Right atrium auricular region (tissue), 2 donors: Measurements from ENCODE around the gene LRRC38.

- PRO-cap: no peak
- RAMPAGE, long total RNA, 2 experiments: no peak in any of the 2 experiments
These were observed 151.6 kb downstream of the VPS13D start for GRCh38 chr1:12381362-12381913.

DNA sequence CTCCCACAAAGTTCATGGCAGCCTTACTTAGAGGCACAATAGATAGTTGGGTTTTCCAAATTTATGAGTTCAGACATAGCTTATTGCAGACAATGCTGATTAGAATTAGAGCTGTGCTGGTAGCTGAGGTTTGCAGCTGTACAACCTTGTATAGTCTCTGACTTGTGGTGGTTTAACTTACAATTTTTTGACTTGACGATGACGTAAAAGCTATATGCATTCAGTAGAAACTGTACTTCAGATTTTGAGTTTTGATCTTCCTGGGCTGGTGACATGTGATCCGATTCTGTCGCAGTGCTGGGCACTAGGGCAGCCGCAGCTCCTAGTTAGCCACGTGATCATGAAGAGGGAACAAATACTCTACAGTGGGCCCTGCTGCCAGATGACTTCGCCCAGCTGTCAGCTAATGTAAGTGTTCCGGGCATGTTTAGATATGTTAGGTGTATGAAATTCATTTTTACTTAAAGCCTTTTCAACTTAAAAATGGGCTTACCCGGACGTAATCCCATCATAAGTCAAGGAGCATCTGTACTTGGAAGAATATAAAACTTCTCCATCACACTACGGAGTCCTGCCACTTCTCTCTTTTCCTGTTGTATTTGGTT, 167.6 kb downstream of the DHRS3 start:
- PRO-cap: no peak
- RAMPAGE, long total RNA, 2 experiments: no peak in any of the 2 experiments

DNA sequence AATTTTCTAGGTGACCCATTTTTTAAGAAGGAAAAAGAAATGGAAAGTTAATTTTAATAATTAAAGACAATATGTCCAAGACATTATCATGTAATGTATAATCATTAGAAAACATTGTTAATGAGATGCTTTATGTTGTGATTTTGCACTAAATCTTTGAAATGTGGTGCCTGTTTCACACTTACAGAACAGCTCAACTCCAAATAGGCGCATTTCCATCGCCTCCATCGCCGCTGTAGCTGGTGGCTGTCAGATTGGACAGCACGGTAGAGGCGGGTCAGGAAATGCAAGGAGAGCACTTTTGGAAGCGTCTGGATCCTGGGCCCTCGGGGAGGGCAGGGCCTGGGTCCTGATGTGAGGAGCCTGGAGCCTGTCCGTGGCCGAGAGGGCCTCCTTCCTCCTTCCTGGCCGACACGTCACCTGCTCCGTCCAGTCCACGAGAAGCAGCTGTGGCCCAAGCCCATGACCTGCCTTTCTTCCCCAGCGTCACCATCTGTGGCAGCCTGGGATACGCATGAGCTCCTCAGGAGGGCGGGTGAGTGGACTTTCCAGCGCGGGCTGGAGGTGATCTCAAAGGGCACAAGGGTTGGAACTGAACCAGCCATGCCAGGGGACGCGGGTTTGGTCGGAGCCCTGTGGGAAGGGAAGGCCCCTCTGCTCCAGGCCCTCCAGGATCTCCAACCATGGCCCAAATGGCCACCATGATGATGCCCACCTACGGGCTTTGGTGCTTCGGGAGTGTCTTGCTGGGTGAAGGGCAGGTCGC, 90.6 kb downstream of the DHRS3 start:
- PRO-cap: no peak
- RAMPAGE, long total RNA, 2 experiments: no peak in any of the 2 experiments

DNA sequence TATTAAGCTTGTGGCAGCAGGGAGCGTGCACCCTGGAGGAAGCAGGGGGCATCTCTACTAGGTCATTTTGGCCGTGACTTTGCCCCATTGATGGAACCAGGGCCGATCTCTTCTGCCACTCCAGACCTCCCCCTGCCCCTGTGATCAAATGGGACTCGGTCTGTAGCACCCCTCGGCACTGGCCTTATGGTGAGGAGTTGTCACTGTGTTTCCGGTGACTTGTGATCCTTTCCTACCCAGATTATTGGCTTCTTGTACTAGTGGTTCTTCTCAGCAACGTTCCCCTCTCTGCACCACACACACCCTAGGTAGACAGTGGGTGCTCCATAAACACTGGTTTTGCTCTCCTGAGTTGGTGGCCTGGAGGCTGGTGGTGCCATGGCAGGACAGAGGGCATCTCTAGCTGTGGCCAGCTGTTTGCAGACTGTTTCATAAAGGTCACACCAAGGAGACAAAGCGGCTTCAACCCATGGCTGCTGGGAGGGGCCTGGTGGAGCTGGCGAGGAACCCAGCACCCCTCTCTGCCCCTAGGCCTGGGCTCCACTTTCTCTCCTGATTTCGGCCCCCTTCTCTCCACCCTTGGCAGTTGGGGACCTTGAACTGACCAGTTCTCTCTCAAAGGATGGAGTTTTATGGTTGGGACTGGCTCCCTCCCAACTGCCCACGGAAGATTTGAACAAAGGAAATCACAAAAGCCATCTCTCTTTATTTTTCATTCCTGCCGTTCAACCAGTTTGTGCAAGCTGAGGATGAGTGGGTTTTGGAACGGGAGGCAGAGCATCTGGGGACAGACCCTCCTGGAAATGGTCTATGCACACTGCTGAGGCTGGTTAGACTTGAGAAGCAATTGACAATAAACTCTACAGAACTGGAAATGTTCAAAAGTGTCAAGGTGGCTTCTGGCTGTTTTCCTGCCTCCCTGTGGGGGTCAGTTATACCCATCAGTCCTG, 50.5 kb downstream of the DHRS3 start:
- PRO-cap: no peak
- RAMPAGE, long total RNA, 2 experiments: no peak in any of the 2 experiments

DNA sequence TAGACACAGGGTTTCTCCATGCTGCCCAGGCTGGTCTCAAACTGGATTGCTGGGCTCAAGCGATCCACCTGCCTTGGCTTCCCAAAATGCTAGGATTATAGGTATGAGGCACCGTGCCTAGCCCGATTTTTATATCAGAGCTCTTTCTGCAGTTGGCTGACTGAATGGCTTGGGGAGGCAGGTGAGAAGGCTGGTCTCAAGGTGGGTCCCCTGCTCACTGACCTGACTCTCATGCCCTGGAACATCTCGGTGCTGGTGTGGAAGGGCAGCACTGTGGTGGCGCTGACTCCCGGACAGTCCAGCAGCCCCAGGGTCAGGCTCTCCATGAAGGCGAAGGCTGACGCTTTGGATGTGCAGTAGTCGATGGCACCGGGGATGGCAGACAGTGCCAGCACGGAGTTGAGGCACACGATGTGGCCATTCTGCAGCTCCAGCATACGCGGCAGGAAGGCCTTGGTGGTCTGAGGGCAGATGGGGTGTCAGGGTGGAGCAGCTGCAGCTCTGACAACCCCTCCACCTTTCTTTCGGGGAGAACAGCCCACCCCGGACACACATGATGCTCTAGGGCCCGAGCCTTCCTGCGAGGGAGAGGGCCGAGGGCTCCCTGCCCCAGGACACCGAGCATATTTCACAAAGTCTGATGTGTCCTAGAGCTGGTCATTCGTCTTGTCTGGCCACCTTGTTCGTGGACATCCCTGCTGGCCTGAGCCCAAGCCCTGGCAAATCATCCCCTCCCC, 39.3 kb downstream of the DHRS3 start:
- PRO-cap: no peak
- RAMPAGE, long total RNA, 2 experiments: no peak in any of the 2 experiments

- PRO-cap: bidirectional peak, plus-strand start at chr1:12591475, minus-strand start at chr1:12591546
- RAMPAGE, long total RNA, 2 experiments: no peak in any of the 2 experiments
These were observed 26.8 kb downstream of the DHRS3 start for GRCh38 chr1:12590958-12591899.

DNA sequence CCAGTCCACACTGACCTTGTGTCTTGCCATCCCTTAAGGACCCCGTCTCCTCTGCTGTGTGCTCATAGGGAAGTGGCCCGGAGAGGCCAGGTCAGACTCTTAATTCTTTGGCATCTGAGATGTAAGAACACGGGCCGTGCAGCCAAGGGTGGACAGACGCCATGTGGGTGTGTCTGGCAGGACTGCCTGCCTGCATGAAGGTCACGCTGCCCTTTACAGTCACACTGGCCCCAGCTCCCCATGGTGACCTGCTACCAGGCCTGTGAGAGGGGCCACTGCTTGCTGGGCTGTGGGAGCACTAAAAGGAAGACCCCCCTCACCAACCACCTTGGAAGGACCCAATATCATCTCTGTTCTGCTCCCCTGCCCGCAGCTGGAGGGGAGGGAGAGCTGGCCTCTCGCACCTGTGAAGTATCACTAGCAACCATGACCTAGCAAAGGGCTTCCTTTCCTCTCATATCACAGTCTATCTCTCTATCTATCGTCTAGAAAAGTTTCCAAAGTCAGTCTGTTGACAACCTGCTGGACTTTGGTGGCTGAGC, 17.6 kb downstream of the DHRS3 start:
- PRO-cap: no peak
- RAMPAGE, long total RNA, 2 experiments: no peak in any of the 2 experiments

DNA sequence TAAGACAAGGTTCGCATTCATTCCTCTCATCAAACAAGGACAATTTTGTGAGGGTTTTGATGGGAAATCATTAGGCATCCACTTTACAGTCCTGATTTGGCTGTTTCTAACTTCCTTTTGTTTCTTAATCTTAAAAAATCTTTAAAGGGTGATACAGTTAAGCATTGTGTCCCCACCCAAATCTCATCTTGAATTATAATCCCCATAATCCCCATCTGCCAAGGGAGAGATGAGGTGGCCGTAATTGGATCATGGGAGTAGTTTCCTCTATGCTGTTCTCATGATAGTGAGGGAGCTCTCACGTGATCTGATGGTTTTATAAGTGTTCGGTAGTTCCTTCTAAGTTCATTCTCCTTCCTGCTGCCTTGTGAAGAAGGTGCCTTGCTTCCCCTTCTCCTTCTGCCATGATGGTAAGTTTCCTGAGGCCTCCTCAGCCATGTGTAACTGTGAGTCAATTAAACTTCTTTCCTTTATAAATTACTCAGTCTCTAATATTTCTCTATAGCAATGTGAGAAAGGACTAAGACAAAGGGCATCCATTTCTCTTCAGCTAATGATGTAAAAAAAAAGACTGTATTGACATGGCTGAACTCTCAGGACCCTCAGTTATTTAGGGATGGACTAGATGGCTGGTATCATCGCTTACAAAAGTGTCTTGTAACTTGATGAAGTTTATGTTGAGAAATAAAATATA, 10.7 kb downstream of the DHRS3 start:
- PRO-cap: no peak
- RAMPAGE, long total RNA, 2 experiments: no peak in any of the 2 experiments

GRCh38 chr1:12608987-12609594, 8.9 kb downstream of the DHRS3 start:
- PRO-cap: no peak
- RAMPAGE, long total RNA, 2 experiments: no peak in any of the 2 experiments

- PRO-cap: no peak
- RAMPAGE, long total RNA, 2 experiments: no peak in any of the 2 experiments
These were observed at the start of gene LRRC38 for GRCh38 chr1:13513558-13514280. TSS of gene LRRC38 (minus strand) at chr1:13514003.

GRCh38 chr1:13729914-13730700, 30.1 kb downstream of the PRDM2 start:
- PRO-cap: no peak
- RAMPAGE, long total RNA, 2 experiments: no peak in any of the 2 experiments

GRCh38 chr1:13731972-13732198, 31.9 kb downstream of the PRDM2 start:
- PRO-cap: no peak
- RAMPAGE, long total RNA, 2 experiments: no peak in any of the 2 experiments

DNA sequence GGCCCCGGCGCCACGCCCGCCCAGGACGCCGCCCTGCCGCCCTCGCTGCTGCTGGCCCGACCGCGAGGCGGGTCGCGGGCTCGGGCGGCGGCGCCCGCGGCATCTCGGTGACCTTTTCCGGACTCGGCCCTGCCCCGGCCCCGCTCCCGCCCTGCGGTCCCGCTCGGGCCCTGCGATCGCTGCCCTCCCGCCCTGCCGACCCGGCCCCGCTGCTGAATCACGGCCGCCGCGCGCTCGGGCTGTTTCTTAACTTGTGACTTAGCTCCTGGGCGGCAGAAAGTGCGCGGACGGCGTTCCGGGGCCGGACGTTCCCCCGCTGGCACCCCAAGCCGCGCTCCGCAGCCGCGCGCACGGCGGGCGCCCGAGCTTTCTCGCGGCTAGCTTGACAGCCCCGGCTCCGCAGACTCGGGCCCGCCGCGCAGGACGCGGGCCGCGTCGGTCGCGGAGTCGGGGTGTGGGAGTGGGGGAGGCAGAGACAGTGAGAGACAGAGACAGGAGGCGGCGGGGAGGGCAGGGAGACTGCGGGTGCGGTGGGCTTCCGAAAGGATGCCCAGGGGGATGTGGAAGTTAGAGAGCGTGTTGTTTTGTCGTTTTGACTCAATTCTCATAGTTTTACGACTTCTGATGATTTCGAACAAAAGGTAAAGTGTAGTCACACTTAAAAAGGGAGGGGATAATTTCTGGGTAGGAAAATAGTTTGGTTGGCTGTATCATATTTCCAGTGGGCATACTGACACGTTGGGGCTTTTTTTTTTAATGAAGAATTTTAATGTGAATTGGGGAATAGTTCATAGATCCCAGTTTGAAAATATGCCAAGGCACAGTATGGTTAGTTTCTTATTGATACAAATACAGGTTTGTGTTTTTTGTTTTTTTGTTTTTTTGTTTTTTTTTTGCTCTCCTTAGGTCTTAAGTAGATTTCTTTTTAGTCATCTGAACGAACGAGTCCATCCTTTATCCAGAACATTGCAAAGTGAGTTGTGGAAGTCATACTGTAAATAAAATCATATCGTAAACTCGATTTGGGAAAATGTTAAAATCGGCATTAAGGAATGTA, 49.9 kb downstream of the PRDM2 start:
- PRO-cap: bidirectional peak, plus-strand start at position 275 of the sequence, minus-strand start at position 253 of the sequence
- RAMPAGE, long total RNA, 2 experiments: no peak in any of the 2 experiments

GRCh38 chr1:13761329-13761832, 61.4 kb downstream of the PRDM2 start:
- PRO-cap: no peak
- RAMPAGE, long total RNA, 2 experiments: no peak in any of the 2 experiments

GRCh38 chr1:13916254-13916888, 216.4 kb downstream of the PRDM2 start:
- PRO-cap: no peak
- RAMPAGE, long total RNA, 2 experiments: no peak in any of the 2 experiments

GRCh38 chr1:14089719-14090174, 389.8 kb downstream of the PRDM2 start:
- PRO-cap: no peak
- RAMPAGE, long total RNA, 2 experiments: no peak in any of the 2 experiments

DNA sequence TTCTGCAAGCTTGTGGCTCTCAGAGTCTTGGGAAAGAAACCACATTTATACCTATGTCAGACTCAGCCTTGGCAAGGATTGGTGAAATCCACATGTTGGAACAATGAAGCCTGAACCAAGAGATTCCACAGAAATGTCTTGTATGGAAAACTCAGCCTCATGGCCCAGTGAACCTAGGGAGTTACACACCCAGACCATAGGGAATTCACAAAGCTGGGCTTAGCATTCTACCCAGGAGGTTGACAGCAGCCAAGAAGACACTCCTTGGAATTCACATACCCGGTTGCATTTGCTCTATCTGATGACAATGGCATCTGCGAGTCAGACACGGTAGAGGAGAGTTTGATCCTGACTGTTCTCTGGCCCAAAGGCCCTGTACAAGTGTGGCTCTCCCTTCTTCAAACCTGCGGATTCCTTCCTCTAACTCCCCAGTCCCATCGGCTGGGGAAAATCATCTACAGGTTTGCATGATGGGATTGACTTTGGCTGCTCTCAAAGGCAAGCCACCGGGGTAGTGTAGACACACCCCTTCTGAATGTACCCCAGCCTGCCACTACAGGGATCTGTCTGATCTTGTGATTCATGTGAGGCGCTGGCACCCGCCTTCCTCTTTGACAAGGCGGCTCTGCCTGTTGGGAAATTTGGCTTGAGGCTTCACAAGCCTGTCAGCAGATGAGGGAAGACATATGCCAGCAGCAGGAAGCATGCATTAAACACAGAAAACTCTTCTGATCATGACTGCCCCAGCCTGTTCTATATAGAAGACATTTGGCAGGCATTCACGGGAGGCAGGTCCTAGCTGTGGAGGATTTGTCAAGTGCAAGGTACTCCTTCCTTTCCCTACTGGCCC, 297.3 kb upstream of the KAZN start:
- PRO-cap: no peak
- RAMPAGE, long total RNA, 2 experiments: no peak in any of the 2 experiments

DNA sequence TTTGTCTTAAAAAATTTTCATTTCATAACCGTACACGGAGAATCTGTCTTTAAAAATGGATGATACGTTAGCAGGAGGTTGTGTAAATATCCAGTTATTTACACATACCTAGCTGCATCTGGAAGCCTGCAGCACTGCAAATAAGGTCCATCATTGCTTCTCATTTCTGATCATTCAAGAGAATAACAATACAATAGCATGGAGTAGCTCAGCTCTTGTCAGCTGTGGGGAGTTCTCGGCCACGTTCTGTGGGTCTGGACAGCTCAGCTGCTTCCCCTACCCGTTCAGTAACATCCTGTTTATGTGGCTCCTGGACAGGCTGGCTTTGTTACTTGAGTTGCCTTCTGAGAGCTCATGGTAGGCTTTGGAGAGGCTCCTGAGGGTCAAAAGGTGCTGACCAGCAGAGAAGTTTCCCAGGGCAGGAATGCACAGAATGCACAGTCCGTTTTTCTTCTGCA, 35.9 kb downstream of the KAZN start:
- PRO-cap: no peak
- RAMPAGE, long total RNA, 2 experiments: no peak in any of the 2 experiments

GRCh38 chr1:14833518-14833927, 235.0 kb downstream of the KAZN start:
- PRO-cap: no peak
- RAMPAGE, long total RNA, 2 experiments: no peak in any of the 2 experiments

DNA sequence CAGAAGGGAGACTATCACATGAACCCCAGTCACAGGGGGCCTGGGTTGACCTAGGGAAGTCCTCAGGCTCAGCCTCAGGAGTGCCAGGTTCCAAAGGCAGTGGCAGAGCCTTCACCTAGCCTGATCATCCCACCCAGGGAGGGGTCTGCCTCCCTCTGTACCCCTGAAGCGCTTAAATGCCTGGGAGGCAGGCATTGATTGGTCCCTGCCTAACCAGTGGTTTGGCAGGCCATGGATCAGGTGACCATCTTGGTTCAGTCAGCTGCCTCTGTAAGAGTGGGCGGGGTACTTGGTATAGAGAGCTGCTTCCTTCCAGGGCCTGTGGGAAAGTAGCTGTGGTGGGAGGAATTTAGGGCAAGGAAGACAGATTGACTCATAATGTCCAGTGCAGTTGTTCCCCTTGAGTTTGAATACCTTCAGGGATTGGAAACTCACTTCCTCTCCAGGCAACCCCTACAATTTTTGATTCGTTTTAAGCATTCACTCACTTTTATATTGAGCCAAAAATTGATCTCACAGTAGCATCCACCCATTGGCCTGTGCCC, 213.6 kb upstream of the TMEM51 start:
- PRO-cap: no peak
- RAMPAGE, long total RNA, 2 experiments: no peak in any of the 2 experiments